Heart (tissue), 3 donors: ENCODE results near the gene OR5C1.

- RAMPAGE, long total RNA, 2 experiments = no peak in any of the 2 experiments
These were observed 82.0 kb downstream of the DAB2IP start for GRCh38 chr9:121733327-121734008.

- RAMPAGE, long total RNA, 2 experiments = no peak in any of the 2 experiments
These were observed 109.0 kb downstream of the DAB2IP start for GRCh38 chr9:121760406-121760926.

- RAMPAGE, long total RNA, 2 experiments = no peak in any of the 2 experiments
These were observed 200.1 kb downstream of the DAB2IP start for GRCh38 chr9:121851419-121852048.

DNA sequence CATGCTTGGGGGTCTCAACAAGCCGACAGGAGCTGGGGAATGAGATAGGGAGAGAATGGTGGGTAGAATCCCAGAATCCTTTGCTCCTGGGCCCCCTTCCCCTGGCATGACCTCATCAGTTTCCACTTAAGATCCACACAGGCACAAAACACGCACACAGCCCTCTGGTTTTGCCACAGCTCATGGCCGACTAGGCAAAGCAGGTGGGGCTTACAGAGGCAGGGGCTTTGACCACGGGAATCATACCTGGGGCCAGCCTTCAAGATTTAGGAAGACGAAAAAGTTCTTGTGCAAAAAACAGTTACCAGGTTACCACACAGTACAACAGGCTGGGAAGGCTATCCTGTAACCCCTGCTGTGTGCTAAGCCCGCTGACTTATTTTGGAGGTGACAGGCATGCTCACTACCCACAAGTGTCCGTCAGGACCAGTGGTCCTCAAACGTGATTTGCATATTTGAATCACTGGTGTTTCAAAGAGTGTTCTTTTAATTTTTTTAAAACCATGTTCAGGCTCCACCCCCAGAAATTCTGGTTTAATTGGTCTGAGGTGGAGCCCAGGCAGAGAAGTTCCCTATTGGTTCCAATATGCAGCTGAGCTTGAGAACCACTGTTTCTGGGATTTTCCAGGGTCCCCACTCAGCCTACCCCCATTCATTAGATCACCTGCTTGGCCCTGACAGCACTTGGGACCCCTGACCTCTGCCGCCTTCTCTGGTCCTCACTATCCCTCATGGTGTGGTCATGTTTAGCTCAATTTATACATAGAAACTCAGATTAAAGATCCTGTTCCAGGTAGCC lies 146.7 kb downstream of the TTLL11 start:
- RAMPAGE, long total RNA, 2 experiments = no peak in any of the 2 experiments

DNA sequence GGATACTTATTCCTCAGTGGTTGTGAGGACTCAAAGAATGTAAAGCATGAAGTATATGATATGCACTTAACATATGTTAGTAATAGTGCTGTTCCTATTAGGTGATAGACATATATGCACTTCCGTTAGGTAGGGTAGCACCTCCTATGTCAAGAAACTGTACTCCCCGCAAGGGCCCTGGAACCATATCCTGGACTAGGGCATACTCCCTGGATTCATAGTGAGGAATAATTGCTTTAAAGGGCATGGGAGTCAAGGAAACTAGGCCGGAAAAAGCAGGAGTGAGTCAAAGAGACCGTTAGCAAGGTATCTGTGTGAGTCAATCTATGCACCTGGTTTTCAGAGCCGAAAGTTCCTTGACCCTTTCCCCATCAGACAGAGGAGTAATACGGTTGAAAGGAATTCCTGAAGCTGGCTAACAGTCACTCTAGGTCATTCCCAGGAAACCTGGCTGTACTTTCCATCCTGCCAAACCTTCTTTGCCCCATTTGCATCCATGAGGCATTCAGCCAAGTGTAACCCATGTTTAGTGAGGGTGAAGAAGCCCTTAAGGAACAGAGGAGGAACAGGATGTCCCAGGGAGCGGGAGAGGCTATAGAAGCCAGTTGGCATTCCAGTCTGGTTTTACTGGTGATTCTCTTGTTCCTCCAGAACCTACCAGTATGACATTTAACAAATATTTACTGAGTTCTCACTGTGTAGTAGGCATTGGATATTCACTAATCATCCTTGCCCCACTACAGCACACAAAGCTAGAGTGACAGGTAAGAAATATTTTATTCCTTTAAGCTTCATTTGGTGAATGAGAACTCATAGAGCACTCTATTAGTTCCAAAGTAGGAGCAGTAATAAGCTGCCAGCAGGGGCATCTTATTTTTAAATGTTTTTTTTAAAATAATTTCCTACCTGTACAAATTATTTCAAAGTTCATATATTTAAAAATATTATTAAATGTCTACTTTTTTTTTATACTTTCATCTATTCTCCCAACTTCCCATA lies 16.1 kb downstream of the RBM18 start:
- RAMPAGE, long total RNA, 2 experiments = no peak in any of the 2 experiments

- RAMPAGE, long total RNA, 2 experiments = no peak in any of the 2 experiments
These were observed 1.1 kb downstream of the PTGS1 start for GRCh38 chr9:122371844-122372500.

- RAMPAGE, long total RNA, 2 experiments = no peak in any of the 2 experiments
These were observed at the start of gene OR5C1 for GRCh38 chr9:122788766-122788961. OR5C1 (plus strand) TSS chr9:122788933.

GRCh38 chr9:122959911-122960280 lies 19.1 kb downstream of the RABGAP1 start:
- RAMPAGE, long total RNA, 2 experiments = no peak in any of the 2 experiments

DNA sequence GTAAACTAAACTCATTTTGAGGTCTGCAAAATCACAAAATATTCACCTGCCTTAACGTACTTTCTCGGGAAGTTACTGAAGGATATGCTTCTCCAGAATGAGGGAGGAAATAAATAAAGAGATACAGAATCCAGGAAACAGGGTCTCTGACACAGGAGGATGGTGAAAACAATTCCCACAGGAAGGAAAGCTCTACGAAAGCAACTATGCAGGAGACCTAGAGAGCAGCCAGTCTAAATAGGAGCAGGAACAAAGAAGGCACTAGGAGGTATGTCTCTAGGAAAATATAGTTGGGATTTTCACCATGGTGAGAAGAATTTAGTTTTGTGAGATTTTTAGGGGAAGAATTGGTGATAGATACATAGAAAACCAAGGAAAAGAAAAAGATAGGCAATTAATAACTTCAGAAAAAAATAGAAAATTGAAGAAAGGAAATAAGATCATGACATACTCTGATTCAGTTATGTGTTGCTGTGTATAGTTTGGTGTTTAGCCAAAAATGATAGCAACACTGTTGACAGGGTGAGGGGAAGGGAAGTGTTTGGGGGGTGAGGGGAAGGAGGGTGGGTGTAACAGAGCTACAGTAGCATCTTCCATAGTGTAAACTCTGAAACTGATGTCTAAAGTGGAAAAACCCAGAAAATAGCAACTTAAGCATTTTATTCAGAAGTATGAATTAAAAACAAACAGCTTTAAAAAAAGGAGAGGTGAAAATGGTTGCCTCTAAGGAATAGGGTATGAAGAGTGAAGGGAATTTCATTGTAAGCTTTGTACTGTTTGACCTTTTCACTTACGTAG lies 9.8 kb downstream of the GPR21 start:
- RAMPAGE, long total RNA, 2 experiments = no peak in any of the 2 experiments

- RAMPAGE, long total RNA, 2 experiments = no peak in any of the 2 experiments
These were observed 11.2 kb downstream of the GPR21 start for GRCh38 chr9:123044698-123044984.

DNA sequence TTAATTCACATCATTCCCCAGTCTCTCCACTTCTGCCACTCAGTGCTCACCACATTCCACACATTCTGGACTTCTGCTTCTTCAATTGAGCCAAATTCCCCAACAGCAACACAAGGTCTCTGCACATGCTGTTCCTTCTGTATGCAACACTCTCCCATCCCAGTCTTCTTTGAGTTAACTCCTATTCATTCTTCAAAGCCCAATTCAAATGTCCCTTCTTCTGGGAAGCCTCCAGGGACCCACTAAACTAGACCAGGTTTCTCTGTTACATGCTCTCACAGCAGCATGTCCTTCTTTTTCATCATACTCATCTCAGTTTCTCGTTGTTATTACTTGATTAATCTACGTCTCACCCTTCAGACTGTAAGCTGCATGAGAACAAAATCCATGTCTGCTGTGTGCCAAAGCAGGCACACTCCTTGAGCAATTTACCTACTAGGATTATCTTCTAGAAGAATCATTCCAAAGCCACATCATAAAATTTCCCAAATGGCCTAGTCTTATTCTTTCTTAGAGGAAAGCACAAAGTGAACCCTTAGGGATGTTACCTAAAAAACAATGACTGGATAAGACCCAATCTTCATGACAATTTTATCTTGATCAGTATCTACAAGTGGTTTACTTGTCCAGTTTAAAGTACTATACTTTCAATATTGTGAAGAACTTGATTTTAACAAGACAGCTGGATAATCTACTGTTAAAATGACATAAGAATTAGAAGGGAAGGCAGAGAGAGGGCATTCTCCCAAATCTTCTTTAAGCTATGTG lies 98.1 kb downstream of the GPR21 start:
- RAMPAGE, long total RNA, 2 experiments = no peak in any of the 2 experiments

DNA sequence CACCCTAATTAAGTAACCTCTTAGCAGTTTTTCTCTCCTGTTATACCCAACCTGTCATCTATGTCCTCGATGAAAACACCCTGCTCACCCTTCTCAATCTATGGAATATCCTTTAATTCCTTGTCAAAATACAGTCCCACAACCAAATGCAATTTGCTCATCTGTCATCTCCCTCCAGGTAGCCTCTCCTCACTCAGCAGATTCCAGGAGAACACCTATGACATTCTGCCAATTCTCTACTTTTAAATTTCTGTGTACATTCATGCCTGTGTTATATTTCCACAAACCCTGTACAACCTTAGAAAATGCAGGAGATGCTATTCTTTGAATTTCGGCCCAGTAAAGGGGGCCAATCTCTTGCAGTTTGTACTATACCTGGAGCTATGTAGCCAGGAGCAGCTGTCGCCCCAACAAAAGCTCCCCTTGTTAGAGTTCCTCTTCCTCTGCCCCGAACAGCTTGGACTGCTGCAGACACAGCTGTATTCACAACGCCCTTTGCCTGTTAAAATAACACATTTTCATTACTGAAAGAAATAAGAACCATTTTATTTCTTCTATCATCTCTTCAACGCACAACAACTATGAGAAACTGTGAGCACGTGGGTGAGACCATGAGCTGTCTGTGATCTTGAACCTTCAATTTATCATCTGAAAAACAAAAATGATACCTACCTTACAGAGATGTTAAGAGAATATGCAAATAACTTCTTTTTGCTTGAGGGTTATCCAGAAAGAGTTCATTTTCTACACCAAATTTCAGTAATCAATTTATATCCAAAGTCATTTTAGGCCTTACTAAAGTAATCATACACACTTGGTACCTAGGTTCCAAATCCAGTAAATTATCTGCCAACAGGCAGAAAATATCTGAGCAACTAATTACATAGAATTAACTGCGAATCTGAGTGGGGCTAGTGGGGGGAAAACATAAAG lies 99.3 kb downstream of the GPR21 start:
- RAMPAGE, long total RNA, 2 experiments = no peak in any of the 2 experiments

DNA sequence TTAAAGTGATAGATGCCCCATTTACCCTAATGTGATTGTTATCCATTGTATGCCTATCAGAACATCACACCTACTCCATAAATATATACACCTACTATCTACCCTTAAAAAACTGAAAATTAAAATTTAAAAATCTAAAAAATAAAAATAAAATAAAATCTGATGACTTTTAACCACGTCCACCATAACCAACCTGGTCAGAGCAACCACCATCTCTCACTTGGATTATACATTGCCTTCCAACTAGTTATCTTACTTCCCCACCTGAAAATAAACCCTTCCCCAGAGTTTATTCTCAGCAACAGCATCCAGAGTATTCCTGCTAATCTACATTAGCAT lies 65.7 kb downstream of the STRBP start:
- RAMPAGE, long total RNA, 2 experiments = no peak in any of the 2 experiments

- RAMPAGE, long total RNA, 2 experiments = no peak in any of the 2 experiments
These were observed 26.5 kb downstream of the STRBP start for GRCh38 chr9:123241669-123242443.

DNA sequence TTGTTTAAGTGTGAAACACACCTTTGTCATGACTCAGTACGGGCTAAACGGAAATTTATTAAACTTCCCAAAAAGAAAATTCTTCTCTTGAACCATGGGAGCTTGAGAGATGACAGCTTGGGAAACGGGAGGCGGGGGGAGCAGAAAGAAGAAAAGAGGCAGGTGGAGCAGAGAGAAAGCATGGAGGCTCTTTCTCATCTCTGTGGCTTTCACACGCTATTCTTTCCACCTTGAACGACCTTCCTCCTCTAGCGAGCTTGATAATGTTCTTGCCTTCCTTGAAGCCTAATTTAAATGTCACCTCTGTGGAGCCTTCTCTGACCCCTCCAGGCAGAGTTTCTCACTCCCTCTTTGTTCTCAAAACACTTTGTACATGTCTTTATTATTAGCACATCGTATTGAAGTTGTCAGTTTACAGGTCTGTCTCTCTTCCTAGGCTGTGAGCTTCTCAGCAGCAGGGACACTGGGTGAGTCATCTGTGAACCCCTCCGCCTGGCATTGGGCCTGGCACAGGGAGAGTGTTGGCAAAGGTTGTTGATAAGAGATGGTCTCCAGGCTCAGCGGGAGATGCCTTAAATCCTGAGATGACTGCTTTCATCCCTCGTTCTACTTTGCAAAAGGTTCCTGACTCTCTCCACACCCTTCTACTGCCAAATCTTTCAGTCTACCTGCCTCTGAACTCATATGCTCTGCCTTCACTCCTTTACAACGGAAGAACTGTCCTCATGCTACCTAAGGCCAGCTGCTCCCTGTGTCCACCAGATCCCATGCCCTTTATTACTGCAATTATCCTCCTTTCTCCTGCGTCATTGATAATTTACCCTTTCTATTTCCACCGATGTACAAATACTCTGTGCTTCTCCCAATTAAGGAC lies 14.1 kb upstream of the STRBP start:
- RAMPAGE, long total RNA, 2 experiments = no peak in any of the 2 experiments

DNA sequence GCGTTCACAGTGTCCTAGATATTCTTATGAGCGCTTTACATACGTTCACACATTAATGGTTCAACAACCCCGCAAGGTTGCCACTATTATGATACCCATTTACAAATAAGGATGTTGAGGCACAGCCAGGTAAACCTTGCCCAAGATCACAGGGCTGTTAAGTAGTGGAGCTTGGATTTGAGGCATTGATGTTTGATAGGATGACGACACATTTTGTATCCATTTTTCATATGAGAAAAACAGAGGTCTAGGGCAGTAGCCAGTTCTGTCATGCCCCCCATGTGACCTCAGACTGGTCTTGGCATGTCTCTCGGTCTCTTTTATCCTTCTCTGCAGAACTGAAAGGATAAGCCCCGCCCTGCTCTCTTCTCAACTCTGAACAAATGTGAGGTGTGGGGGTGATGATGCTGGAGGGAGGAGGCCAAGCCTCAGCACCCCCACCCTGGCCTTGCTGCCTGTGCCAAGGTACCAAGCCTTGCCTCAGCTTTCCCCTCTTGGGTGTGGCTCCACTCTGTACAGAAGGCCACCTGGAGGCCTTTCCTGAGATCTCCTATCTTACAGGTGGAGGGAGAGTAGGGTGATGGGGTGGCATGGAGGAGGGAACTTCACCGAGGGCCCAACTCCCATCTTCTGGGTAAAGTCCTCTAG lies 19.6 kb upstream of the CRB2 start:
- RAMPAGE, long total RNA, 2 experiments = no peak in any of the 2 experiments

GRCh38 chr9:123338798-123339923 lies 16.8 kb upstream of the CRB2 start:
- RAMPAGE, long total RNA, 2 experiments = no peak in any of the 2 experiments

- RAMPAGE, long total RNA, 2 experiments = no peak in any of the 2 experiments
These were observed 39.2 kb downstream of the CRB2 start for GRCh38 chr9:123395042-123395823.

DNA sequence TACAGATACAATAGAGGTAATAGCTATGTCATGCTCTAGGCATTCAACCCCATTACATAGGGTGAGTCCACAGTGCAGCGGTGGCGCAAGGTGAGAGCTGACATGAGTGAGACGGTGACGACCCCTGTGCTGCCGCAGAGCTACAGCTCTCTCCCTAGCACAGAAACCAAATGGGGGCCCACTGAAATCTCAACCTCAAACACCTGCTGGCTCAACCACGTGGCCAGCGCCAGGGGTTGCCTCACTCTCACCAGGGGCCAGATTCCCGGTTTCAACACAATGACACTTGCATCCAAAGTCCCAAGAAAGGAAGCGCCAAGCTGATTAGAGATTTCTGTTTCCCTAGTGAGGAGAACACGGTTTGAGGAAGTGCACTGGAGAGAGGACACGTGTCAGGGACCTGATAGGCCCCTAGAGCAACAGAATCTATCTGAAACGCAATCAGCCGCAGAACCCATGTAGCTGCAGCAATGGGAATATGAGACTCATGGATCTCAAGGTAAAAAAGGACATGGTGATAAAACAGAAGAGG lies 114.2 kb downstream of the CRB2 start:
- RAMPAGE, long total RNA, 2 experiments = no peak in any of the 2 experiments

DNA sequence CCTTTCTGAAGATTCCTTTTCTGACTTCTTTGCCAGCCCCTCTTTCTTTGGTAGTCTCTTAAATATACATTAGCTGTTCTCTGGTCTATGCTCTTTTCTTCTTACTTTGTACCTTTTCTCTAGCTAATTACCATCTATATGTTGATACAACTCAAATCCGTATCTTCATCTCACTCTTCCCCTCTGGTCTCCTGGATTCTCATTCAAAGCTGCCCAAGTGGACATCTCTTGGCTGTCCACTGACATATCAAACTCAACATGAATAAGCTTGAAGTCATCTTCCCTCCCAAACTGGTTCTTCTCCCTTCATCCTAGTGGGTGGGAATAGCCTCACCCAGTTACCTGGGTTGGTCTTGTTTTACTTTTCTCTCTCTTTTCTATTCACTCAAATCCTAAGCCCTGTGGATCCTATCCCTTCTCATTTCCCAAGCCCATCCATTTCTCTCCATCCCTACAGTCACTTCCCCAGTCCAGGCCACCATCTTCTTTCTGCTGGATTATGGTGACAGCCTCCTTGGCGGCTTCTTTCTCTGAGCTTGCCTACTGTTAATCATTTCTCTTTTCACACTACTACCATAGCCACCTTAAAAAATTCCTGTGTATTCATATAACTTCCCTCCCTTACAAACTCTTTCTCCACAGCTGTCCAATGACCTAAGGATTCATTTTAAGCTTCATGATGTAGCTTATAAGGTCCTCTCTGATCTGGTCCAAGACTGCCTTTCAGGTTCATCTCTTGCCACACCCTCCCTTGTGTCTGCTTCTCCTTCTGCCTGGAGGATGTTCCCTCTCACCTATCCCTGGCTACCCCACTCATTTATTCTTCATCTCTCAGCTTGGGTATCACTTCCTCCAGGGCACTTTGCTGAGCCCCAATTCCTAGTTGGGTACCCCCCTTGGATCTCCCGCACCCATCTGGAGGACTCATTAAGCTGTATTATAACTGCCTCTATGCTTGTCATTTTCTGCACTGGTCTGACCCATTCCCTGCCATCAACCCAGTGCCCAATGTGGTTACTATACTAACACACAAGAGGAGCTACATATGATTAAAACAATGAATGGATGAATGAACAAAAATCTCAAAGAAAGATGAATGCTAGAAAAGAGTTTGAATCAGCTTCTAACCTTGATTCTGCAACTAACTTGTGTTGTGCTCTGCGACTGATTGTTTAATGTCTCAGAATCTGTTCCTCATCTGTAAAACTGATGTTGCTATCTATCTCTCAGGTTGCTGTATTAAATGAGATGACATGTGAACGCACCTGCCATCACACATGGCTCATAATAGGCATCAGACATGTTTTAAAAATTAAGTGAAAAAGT lies 171.2 kb downstream of the CRB2 start:
- RAMPAGE, long total RNA, 2 experiments = no peak in any of the 2 experiments